LNCaP clone FGC (cell line): ENCODE measurements around the genes GRIN2D, IZUMO1, BAX and CGB2.

DNA sequence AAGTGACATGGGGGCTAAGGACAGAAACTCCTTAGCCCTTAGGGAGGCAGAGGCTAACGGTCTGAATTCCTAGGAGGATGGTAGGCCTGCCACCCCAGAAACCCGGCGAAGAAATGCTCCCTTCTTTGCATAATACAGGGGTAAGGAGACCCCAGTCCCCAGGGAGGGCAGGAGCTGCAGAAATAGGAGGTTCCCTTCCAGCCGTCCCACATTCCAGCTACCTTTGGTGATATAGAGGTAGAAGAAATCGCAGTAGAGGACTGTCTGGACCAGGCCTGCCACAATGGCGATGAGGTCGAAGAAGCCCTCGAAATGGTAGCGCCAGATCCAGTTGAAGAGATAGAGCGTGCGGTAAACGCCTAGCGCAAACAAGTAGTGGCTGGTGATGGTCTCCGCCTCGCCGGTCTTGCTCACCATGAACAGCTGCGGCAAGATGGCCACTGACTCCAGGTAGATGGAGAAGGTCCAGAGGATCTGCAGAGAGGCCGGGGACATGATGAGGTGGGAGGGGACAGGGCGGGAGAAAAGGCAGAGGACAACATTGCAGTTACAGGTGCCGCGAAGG is 7.3 kb downstream of the KDELR1 start:
- RRBS, 2 experiments: 97 to 100% methylated on average over 3 of the region's 21 CpGs

- RRBS, 2 experiments: 22 to 29% methylated on average over 3 of the region's 39 CpGs
Observed at GRCh38 chr19:48393370-48394194, at the start of gene GRIN2D. Gene GRIN2D (plus strand): TSS chr19:48393668.

- RRBS, 2 experiments: no CpG with 5 or more reads among the region's 10 CpGs
Observed at GRCh38 chr19:48398882-48399162, 5.4 kb downstream of the GRIN2D start.

- RRBS, 2 experiments: 96% methylated on average over 7 of the region's 31 CpGs
Observed at GRCh38 chr19:48415622-48416153, 22.2 kb downstream of the GRIN2D start.

DNA sequence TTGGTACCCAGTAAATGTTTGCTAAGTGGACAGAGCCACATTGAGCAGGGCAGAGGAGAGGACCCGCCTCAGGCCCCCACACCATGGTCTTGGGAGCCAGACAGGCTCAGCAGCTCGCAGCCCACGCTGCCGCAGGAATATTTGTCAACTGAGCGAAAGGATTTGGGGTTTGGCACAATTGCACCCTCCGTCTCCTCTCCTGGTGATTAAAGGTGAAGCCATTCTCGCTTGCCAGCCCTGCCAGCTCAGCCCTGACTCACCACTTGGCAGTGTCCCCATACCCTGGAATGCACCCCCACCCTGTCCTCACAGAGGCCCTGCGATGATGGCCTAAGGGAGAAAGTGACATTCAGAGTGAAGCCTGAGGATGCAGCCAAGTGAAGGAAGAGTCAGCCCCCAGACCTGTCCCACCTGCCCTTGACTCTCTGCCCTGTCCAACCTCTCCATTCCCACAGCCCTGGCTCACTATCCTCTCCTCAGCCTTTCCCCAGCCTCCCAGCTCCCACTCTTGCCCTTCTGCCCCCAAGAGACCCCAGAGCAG is 18.8 kb downstream of the CYTH2 start:
- RRBS, 2 experiments: no CpG with 5 or more reads among the region's 8 CpGs

DNA sequence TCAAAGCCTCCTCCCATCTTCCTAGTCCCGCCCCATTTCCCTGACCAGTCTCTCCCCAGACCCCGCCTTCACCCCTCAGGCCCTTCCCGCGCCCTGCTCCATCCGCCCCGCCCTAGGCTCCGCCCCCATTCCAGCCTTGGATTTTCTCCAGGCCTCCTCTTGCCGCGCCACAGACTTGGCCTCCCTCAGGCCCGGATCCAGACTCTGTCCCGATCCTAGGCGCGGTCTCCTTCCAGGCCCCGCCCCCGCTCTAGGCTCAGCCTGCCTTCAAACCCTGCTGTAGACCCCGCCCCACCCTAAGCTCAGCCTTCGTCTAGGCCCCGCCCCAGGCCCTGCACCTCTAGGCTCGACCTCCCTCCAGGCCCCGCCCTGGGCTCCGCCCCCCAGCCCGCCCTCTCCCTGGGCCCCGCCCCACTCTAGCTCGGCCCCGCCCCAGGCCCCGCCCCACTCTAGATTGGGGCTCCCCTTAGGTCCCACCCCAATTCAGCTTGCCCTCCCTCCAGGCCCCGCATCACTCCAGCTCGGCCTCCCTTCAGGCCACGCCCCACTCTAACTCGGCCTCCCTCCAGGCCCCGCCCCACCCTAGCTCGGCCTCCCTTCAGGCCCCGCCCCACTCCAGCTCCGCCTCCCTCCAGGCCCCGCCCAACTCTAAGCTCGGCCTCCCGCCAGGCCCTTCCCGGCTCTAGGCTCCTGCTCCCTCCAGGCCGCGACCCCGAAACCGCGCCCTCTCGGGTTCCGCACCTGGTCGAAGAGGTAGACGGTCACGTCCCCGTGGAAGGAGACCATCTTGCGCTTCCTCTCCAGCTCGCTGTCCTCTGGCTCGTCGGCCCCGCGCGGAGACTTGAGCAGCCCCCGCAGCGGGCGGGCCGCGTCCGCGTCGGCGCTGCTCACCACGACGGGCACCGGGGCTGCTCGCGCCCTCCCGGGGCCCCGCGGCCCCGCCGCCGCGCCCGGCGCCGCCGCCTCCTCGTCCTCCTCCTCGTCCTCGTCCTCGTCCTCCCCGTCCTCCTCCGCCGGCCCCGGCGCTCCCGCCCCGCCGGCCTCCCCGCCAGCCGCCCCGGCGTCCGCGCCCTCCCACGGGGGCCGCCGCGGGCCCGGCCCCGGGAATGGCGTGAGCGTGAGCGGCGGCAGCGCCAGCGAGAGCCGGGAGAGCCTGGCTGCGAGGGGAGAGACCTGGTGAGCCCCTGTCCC is 18.3 kb downstream of the LMTK3 start:
- RRBS, 2 experiments: 20 to 62% methylated on average over 17 to 23 of the region's 113 CpGs

GRCh38 chr19:48502014-48502721 is 9.5 kb downstream of the LMTK3 start:
- RRBS, 2 experiments: no CpG with 5 or more reads among the region's 24 CpGs

DNA sequence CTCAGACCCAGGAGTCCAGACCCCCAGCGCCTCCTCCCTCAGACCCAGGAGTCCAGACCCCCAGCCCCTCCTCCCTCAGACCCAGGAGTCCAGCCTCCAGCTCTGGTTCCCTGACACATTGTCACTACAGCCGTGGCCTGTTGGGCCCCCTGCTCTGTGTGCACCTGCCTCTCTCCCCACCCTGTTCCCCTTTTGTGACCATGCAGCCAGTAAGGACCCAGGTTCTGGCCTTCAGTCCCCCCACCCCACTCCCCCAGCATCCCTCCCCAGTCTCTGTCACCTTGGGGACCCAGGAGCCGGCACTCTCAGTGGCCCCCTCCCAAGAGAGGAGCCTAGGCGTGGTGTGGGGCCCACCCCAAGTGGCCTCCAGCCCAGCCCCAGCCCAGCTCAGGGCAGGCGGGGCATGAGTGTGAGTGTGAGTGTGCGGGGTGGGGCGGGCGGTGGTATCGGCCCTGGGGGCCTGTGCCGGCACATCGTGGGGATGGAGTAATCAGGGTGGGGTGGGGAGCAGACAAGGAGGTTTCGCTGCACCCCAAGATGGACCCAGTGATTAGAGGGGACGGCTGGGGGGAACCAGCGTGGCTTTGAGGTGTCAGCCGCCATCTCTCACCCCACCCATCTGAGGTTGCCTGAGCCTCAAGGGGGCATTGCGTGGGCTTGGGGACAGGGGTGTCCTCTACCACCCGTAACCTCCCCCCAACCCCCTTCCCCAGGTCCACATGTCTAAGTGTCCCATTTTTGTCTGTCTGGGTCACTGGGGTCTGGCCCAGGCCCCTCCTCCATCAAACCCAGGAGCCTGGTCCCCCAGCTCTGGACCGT is 7.1 kb upstream of the SULT2B1 start:
- RRBS, 2 experiments: no CpG with 5 or more reads among the region's 18 CpGs

GRCh38 chr19:48608701-48609240 is 2.2 kb downstream of the SPACA4 start:
- RRBS, 2 experiments: no CpG with 5 or more reads among the region's 11 CpGs

DNA sequence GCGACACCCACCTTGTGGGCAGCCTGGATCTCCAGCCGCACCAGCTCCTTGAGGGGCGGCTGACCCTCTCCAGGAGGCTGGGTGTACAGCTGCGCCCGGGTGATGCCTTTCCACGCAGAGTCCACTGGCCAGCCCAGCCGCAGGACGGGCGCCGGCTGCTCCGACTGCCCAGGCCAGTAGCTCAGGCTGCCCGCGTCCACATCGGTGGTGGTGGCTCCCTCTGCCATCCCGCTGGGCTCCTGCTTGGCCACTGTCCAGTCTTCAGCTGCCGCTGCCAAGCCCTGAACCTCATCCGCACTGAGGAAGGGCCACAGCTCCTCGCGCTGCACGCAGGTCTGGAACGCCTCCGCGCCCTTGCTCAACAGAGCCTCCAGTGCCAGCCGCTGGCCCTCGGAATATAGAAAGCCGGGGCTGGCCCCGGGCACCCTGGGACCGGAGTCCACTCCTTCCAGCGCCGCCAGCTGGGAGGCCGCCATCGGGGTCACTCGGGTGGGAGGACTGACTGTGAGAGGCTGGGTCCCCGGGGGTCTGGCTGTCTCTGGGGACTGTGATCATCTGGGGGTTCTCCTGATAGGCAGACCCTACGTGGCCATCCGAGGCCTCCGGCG is 1.9 kb downstream of the FAM83E start:
- RRBS, 2 experiments: 72 to 76% methylated on average over 13 of the region's 38 CpGs

DNA sequence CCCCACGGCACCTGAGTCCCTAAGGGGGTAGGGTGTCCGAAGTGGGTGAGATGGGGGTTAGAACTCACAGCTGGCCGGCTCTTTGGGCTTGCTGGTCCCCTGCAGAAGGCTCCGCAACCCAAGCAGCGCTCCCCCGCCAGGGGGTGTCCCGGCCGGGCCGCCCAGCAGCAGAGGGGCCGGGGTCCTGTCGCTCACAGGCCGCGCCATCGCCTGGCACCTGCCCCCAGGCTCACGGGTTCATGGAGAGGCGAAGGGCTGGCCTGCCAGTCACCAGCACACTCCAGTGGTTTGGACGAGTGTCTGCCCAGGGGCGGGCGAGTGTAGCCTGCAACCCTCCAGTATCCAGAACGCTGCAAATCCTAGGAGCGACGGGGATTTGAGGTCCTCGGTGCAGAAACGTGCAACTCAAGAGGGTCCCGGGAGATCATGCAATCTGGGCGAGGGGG is 368 bp downstream of the DBP start:
- RRBS, 2 experiments: 4 to 5% methylated on average over 4 of the region's 26 CpGs

- RRBS, 2 experiments: no CpG with 5 or more reads among the region's 19 CpGs
Observed at GRCh38 chr19:48714872-48715514, 4.5 kb downstream of the MAMSTR start.

- RRBS, 2 experiments: 4 to 7% methylated on average over 44 of the region's 105 CpGs
Observed at GRCh38 chr19:48738420-48739450, 1.7 kb downstream of the RASIP1 start.

- RRBS, 2 experiments: 68 to 88% methylated on average over 2 of the region's 41 CpGs
Observed at GRCh38 chr19:48746481-48747552, at the start of gene IZUMO1. Gene IZUMO1 (minus strand): TSS chr19:48746909.

GRCh38 chr19:48867073-48867722 is 1.2 kb downstream of the PLEKHA4 start:
- RRBS, 2 experiments: no CpG with 5 or more reads among the region's 14 CpGs

DNA sequence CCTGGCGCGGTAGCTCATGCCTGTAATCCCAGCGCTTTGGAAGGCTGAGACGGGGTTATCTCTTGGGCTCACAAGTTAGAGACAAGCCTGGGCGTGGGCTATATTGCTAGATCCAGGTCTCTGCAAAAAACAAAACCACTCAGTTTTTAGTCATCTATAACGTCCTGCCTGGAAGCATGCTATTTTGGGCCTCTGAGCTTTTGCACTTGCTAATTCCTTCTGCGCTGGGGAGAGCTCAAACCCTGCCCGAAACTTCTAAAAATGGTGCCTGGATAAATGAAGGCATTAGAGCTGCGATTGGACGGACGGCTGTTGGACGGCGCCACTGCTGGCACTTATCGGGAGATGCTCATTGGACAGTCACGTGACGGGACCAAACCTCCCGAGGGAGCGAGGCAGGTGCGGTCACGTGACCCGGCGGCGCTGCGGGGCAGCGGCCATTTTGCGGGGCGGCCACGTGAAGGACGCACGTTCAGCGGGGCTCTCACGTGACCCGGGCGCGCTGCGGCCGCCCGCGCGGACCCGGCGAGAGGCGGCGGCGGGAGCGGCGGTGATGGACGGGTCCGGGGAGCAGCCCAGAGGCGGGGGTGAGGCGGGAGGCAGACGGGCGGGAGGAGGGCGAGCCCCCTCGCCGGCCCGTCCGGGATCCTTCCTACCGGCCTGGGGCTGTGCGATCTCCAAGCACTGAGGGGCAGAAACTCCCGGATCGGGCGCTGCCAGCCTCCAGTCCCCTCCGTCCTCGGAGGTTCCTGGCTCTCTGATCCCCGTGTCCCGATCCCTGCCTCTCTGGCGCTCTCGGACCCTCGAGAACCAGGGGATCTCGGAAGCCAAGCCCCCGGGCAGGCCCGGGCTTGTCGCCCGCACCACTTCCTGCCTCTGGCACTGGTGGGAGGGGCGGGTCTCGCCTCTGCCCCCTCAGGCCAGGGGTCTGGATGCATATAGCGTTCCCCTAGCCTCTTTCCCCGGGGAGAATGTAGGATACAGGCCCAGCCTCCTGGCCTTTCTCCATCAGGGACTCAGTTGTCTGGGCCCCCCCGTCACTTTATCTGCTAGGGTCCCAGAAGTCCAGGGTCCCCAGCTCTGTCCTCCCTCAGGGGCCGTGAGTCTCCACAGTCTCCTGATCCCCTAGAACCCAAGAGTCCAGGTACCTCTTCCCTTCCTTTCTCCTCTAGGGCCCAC is at the start of gene BAX:
Gene BAX, plus strand, starts transcription at position 500 of the 1,179 bp plus-strand sequence.
- RRBS, 2 experiments: under 1 to 1% methylated on average over 27 to 34 of the region's 81 CpGs

DNA sequence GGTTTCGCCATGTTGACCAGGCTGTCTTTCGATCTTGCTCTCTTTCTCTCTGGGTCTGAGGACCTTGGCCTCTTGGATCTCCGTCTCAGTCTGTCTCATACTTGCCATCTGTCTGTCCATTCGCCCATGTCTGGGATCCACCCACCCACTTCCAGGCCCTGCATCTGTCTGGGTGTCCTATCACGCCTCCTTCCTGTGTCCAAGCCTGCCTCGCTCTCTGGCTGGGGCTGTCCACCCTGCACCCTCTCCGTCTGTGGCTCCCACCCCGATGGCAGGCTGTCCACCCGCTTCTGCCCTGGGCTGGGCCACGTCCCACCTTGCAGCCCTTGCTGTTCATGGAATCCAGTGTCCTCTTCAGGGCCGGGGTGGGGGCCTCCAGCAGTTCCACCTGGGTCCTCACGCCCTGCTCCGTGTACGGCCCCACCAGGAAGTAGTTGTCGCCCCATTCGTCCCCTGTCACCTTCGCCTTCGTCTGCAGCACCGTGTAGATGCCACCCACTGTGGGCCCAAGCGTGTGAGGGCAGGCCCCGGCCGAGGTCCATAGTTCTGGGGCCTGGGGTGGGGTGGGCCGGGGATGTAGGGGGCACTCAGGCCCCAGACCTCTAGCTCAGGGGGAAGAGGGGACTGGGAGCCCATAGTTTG is 2.0 kb downstream of the GYS1 start:
- RRBS, 2 experiments: no CpG with 5 or more reads among the region's 23 CpGs

DNA sequence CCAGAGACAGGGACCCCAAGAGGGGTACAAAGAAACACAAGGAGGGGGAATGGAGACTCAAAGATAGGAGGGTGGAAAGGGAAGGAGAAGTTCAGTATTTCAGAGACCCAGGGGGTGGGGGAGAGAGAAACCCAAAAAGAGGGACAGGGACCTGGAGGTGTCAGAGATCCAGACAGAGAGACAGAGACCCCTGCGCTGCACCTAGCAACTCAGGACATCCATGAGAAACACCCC is 219 bp upstream of the ENSG00000268655 start:
- RRBS, 2 experiments: no CpG with 5 or more reads among the region's 1 CpG

GRCh38 chr19:49020885-49021270 is 529 bp upstream of the ENSG00000268655 start:
- RRBS, 2 experiments: no CpG with 5 or more reads among the region's 11 CpGs

DNA sequence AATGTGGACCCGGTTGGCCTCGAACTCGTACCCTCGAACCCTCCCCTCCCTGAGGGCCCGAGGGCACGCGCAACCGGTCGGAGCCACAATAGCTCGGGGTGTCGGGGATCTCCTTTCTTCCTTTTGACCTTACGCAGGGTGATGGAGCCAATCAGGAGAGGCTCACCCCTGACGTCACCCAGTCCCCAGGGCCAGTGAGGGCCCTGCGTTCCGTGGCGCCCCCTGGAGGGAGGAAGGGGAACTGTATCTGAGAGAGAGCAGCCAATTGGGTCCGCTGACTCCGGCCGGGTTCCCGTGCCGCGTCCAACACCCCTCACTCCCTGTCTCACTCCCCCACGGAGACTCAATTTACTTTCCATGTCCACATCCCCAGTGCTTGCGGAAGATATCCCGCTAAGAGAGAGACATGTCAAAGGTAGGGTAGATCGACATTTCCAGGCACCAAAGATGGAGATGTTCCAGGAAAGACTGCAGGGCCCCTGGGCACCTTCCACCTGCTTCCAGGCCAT is at the start of gene CGB2:
Gene CGB2, plus strand, starts transcription at position 201 of the 509 bp plus-strand sequence.
- RRBS, 2 experiments: 32 to 44% methylated on average over 8 of the region's 26 CpGs